Paraaortic lymph node (tissue), 1 donor: Measurements from ENCODE around the genes GSTM4 and GSTM2.

DNA sequence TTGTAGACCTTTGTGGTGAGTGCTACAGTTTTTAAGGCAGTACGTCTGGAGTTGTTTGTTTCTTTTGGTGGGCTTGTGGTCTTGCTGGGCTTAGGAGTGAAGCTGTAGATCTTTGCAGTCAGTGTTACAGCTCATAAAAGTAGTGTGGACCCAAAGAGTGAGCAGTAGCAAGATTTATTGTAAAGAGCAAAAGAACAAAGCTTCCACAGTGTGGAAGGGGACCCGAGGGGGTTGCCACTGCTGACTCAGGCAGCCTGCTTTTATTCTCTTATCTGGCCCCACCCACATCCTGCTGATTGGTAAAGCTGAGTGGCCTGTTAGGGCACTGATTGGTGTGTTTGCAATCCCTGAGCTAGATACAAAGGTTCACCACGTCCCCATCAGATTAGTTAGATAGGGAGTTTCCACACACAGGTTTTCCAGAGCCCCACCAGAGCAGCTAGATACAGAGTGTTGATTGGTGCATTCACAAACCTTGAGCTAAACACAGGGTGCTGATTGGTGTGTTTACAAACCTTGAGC lies 20.8 kb downstream of the HENMT1 start:
- PRO-cap, result no peak

DNA sequence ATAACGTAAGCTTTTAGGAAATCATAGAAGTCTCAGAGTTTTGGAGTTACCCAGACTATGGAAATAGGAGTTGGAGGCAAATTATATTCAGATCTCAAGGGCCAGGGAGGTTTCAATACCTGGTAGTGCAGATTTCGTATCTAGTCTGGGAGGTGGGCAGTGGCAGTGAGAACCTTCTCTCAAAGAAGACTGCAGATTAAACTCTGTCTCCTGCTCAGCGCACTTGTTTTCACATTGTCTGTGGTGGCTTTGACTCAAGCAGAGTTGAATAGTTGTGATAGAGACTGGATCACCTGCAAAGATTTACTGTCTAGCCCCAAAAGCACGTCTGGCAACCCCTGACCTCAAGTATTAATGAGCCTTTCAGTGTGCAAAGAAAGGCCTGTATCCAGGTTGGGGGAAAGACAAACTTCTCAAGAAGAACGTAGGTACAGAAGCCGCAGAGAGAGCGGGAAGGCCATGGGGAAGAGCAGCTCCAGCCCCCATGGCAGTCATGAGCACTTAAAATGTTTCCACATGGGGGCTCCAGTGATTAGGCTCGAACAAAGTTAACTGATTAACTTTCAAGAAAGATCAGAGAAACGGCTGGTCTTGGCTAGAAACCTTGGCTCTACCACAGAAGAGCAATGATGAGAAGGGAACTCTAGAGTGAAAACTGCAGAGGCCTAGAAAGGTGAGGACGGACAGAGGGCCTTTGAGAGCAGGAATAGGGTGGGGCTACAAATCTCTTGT lies 15.3 kb downstream of the HENMT1 start:
- PRO-cap, result no peak

DNA sequence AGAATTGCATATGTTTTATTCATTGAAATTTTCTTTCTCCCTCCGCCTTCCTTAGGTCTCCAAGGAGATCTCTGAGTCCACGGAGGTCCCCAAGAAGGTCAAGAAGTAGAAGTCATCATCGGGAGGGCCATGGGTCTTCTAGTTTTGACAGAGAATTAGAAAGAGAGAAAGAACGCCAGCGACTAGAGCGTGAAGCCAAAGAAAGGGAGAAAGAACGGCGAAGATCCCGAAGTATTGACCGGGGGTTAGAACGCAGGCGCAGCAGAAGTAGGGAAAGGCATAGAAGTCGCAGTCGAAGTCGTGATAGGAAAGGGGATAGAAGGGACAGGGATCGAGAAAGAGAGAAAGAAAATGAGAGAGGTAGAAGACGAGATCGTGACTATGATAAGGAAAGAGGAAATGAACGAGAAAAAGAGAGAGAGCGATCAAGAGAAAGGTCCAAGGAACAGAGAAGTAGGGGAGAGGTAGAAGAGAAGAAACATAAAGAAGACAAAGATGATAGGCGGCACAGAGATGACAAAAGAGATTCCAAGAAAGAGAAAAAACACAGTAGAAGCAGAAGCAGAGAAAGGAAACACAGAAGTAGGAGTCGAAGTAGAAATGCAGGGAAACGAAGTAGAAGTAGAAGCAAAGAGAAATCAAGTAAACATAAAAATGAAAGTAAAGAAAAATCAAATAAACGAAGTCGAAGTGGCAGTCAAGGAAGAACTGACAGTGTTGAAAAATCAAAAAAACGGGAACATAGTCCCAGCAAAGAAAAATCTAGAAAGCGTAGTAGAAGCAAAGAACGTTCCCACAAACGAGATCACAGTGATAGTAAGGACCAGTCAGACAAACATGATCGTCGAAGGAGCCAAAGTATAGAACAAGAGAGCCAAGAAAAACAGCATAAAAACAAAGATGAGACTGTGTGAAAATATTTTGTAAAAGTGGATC lies 7.3 kb downstream of the PRPF38B start:
- PRO-cap, result no peak

DNA sequence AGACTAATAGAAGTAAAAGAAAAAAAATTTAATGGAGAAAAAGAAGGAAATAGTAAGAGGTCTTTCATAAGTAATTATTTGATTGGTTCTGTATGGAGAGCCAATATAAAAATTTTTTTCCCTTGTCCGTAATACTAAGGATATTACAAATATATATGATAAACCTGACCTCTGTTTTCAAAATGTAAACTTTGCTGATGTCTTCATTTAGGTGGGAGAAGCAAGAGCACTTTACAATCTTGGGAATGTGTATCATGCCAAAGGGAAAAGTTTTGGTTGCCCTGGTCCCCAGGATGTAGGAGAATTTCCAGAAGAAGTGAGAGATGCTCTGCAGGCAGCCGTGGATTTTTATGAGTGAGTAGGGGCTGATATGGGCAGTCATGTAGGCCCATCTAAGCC lies 21.0 kb downstream of the GPSM2 start:
- PRO-cap, result no peak

DNA sequence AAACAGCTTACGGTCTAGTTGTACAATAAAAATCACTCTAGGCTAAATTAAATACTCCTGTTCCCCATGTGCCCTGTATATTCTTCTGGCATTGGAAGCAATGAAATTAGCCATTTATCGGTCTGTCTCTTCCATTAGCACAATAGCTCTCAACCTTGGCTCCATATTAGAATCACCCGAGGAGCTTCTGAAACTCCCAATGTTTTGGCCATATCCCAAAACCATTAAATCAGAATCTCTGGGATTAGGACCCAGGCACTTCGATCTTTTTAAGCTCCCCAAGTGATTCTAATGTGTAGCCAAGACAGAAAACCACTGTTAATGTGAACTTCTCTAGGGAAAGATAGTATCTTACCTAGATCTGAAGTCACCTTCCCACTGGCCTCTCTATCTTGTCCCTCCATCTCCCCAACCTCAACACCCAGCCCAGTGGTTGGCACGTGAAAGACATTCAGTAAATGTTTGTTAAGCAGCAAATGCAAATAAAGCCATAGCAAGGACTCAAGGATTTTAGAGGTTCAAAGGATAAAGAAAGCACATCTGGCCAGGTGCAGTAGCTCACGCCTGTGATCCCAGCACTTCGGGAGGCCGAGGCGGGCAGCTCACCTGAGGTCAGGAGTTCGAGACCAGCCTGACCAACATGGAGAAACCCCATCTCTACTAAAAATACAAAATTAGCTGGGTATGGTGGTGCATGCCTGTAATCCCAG lies 9.9 kb downstream of the CLCC1 start:
- PRO-cap, result no peak

DNA sequence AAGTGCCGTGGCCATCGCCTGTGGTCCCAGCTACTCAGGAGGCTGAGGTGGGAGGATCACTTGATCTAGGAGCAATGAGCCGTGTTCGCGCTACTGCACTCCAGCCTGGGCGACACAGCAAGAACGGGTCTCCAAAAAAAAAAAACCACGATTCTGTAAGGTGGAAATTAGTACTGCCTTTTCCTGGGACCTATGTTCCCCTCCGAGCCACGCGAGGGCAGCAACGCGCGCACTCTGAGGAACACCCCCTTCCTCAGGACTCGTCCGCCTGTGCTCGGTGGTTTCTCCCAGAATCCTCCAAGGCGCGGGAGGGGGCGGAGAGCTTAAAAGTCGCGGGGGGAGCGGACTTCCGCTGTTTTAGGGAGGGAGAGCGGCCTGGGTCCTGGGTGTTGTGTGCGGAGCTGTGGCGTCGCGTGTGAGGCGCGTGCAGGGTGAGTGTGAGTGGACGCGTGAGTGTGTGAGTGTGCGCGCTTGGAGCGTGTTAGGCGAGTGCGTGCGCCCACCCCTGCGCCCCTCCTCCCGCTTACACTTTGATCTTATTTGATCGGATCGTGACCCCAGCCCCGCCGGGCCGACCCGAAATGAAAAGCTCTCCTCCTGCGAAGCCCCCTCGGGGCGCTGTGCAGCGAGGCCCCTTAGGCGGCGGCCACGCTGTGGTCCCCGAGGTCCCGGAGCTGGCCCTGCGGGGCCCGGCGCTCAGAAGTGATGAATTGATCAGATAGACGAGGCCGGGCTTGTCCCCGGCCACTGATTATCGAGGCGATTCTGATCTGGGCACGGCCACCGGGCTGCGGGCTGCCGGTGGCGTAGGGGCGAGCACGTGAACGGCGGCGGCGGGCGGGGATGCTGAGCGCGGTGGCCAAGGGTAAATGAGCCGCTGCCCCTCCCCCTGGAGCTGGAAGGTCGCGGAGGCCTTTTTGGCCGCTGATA lies 9.5 kb downstream of the TMEM167B start:
- PRO-cap, result unidirectional peak, plus-strand start at position 355 of the sequence

GRCh38 chr1:109149782-109150538 lies 36.0 kb downstream of the ELAPOR1 start:
- PRO-cap, result no peak

GRCh38 chr1:109257496-109258165 lies 8.3 kb downstream of the CELSR2 start:
- PRO-cap, result no peak

DNA sequence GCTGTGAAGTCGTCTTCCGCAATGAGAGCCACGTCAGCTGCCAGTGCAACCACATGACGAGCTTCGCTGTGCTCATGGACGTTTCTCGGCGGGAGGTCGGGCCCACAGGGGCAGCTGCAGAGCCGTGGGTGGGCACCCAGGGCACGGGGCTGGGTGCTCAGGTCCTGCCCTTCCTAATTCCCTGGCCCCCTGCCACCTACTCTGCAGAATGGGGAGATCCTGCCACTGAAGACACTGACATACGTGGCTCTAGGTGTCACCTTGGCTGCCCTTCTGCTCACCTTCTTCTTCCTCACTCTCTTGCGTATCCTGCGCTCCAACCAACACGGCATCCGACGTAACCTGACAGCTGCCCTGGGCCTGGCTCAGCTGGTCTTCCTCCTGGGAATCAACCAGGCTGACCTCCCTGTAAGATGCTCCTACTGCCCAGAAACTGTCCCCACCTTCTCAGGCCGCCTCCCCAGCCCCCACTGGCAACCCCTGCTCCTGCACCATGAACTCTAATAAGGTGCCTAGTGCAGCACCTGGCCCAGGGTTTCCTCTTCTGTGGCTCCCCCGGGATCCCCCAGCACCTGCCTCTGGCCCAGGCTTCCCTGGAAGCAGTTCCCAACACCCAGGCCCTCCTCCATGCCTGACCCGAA lies 13.1 kb downstream of the PSRC1 start:
- PRO-cap, result no peak

DNA sequence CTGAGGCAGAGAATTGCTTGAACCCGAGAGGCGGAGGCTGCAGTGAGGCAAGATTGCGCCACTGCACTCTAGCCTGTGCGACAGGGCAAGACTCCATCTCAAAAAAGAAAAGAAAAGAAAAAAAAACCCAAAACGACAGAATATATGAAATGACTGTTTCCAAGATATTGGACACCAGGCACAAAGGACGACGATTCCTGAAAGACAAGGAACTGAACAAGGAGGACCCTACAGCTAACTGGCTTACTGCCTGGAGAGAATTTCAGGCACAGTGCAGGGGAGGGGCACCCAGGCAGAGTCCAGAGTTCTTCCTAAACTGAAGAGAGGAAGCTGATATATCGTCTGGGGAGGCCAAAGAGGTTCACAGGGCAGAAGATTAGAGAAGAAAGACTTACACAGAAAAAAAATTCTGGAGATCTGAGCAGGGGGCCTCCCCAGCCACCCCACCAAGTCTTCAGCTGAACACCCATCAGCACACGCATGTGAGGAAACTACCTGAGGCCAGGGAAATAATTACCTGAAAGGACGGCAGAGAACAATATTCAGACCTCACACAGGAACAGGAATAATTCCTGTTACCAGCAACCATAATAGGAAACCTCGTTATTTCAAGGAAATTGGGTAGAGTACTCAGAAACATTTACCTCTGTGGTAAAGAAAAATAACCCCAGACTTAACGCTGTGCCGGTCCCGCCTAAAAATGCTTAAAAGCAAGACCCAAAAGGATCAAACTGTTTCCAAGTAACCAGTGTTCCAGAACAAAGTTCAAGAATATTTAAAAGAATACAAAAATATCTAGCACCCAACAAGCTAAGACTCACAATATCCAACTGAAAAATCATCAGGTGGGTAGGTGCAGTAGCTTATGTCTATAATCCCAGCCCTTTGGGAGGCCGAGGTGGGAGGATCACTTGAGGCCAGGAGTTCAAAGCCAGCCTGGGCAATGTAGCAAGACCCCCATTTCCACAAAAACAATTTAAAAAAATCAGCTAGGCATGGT lies 24.5 kb downstream of the SORT1 start:
- PRO-cap, result no peak

DNA sequence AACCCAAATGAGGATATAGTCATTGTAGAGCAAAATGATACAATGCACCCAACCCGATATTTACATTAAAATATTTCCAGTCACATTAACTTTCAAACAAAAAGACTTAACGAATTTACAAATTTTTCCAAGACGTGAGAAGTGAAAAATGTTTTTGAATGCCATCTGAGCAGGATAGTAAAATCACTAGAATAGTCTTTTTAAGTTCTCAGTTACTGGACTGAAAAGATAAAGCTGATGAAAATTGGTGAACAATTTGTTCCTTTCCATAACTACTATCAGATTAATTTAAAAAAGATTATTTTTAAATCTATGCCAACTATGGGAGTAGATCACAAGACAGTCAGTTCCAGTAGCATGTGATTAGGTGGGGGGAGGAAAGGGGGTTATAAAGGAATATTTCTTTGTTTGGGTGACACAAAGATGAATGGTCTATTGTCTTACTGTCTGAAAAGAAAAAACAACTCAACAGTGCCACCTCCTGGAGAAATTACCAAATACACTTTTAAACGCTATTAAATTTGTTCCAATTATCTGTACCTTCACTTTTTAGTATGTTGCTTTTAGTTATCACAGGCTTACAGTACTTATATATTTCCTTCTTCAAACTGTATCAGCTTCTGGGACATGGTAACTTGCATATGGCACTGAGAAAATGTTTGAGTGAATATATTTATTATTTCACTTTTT lies 1.5 kb upstream of the SORT1 start:
- PRO-cap, result no peak

GRCh38 chr1:109502482-109502983 lies 7.0 kb downstream of the AMIGO1 start:
- PRO-cap, result bidirectional peak, plus-strand start at chr1:109502823, minus-strand start at chr1:109502723

GRCh38 chr1:109547598-109548336 lies 648 bp upstream of the GNAI3 start:
- PRO-cap, result no peak

- PRO-cap, result no peak
Measured at GRCh38 chr1:109632495-109633344, 13.1 kb downstream of the AMPD2 start.

DNA sequence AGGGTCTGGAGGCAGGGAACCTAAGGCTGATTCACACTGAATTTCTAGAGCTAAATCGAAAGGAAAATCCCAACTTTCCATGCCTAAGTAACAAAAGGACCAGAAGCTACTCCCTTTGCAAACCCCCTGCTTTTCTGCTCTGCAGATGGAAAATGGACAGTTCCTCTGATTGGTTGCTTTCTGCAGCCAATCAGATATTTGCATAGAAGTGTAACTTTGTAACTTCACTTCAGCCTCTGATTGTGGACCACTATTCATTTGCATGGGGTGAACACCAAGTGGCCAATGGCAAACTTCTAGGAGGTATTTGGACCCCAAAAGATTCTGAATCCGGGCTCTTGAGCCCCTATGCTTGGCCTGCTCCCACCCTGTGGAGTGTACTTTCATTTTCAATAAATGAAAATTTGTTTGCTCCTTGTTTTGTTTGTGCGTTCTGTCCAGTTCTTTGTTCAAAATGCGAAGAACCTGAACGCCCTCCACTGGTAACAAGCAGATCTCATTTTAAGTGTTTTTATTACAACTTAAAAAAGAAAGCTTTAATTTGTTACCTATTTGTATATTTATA lies 6.5 kb upstream of the GSTM4 start:
- PRO-cap, result no peak

- PRO-cap, result bidirectional peak, plus-strand start at chr1:109656132, minus-strand start at chr1:109656018
Measured at GRCh38 chr1:109655584-109656523, at the start of gene GSTM4. Gene GSTM4 (plus strand): TSS chr1:109656099.

GRCh38 chr1:109667683-109668606 lies at the start of gene GSTM2:
Gene GSTM2 (plus strand): TSS chr1:109668057.
- PRO-cap, result bidirectional peak, plus-strand start at chr1:109668059, minus-strand start at chr1:109667886

DNA sequence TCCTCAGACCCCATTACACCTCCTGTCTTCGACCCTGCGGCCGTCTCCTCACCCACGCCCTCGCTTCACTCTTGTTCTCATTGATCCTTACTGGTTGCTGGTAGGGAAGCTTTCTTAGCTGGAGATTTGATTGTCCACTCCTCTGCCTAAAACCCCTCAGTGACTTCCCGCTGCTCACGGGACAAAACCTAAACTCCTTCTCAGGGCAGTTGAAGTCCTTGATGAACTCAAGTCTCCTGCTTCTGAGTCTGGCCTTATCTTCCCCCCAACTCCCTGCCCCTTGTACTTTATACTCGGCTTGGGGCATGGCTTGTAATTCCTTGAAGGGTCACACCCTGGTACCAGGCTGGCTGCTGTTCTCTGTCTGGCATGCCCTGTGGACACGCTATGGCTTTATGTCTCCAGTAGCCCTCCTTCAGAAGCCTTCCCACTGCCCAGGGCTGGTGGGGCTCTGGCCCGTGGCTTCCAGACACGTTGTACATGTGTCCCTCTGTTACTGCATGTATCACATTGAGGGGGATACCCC lies 2.4 kb upstream of the EPS8L3 start:
- PRO-cap, result no peak

GRCh38 chr1:109791977-109792611 lies 28.4 kb upstream of the EPS8L3 start:
- PRO-cap, result no peak

GRCh38 chr1:110084299-110085267 lies 14.1 kb upstream of the ALX3 start:
- PRO-cap, result no peak